Melanocyte of skin (primary cell): ENCODE data around the genes DNAJC2 and SLC26A5.

DNA sequence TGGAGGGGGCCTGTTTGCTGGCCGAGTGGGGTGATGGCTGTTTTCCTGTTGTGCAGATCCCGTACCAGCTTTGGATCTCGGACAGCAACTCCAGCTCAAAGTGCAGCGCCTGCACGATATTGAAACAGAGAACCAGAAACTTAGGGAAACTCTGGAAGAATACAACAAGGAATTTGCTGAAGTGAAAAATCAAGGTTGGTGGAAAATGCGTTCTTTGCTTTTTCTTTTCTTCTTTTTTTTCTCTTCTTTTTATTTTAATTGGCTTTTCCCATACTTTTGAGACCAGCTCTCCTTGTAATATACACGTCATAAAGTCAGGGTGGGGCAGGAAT, 189.4 kb upstream of the SH2B2 start:
- CAGE, long polyA plus RNA, 2 experiments, result no peak in any of the 2 experiments

GRCh38 chr7:102125107-102125863, 161.4 kb upstream of the SH2B2 start:
- CAGE, long polyA plus RNA, 2 experiments, result no peak in any of the 2 experiments

DNA sequence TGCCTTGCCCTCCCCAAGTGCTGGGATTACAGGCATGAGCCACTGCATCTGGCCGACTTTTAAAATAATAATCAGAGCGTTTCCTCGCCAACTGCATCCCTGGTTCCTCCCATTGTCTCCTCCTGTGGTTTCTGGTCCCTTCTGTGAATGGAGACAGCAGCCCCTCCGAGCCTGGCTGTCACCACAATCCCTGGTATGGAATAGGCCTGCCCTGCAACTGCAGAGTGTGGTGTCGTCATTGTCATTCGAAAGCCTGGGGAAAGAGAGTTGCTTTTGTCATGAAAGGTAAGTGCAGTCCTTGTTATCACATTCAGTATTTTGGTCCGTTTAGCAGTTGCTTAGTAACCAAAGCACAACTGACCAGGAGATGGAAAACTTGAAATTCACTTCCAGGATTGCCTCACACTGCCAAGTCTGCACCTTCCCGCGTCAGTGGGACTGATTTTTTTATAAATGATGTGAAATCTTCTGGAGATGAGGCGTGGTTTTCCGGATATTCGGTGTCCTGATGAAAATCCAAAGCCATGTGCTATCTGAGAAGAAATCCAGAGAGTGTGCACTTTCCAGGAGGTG, 133.9 kb upstream of the SH2B2 start:
- CAGE, long polyA plus RNA, 2 experiments, result no peak in any of the 2 experiments

- CAGE, long polyA plus RNA, 2 experiments, result no peak in any of the 2 experiments
Observed at GRCh38 chr7:102396505-102397357, 568 bp downstream of the PRKRIP1 start.

- CAGE, long polyA plus RNA, 2 experiments, result no peak in any of the 2 experiments
Observed at GRCh38 chr7:102427011-102427517, 6.3 kb upstream of the ORAI2 start.

DNA sequence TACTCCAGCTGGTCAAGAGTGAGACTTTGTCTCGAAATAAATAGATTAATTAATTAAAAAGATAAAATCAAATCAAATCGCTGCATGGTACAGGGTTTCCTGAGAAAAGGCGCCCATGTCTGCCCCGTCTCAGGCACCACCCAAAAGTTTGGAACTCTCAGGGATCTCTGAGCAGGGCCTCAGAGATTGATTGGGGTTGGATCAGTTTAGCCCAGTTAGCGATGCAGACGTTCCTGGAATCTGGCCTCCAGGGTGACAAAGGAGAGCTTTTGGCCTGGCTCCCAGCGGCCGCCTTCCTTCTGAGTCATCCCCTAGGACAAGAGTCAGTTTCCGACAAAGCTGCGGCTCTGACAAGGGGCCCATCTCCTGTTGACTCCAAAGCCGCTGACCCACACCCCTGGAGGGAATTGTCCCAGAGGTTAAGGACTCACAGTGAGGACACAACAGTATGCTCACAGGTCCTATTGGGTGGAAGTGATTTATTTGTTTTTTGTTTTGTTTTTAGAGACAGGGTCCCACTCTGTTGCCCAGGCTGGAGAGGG, 6.7 kb downstream of the ORAI2 start:
- CAGE, long polyA plus RNA, 2 experiments, result no peak in any of the 2 experiments

- CAGE, long polyA plus RNA, 2 experiments, result no peak in any of the 2 experiments
Observed at GRCh38 chr7:102872309-102872811, 40.4 kb upstream of the LRRC17 start.

GRCh38 chr7:102883073-102883513, 29.7 kb upstream of the LRRC17 start:
- CAGE, long polyA plus RNA, 2 experiments, result no peak in any of the 2 experiments

DNA sequence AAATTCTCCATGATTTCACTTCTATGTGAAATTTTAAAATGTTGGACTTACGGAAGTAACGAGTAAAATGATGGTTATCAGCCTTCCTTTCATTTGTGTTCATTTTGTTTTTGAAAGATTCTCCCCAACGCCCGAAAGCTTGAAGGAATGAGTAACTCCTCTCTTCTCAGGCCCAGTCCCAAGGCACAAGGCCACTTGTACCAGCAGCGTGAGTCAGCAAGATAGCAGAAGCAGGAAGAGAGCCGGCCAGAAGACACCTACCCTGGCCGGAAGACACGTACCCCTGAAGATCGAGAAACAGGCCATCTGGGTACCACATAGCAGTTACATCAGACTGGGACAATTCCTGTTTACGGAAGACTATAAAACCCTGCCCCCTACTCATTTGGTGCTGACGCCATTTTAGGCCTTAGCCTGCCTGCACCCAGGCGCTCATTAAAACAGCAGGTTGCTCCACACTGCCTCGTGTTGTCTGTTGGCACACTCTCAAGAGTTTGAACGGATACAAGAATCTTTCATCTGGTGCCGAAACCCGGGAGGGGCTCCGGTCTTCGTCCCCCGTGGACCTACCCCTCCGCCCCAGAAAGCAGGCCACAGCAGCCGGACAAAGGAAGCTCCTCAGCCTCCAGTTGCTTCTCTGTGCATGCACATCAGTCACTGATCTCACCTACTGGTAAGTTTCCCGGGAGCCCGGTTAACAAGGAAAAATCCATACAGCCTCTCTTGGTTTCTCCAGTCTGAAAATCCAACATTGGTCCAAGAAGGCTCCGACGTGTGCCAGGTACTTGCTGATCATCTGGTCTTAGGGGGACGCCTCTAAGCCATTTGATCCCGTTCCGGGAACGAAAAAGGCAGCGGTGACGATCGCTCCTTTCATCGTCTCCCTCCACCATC, 60.5 kb downstream of the LRRC17 start:
- CAGE, long polyA plus RNA, 2 experiments, result no peak in any of the 2 experiments

DNA sequence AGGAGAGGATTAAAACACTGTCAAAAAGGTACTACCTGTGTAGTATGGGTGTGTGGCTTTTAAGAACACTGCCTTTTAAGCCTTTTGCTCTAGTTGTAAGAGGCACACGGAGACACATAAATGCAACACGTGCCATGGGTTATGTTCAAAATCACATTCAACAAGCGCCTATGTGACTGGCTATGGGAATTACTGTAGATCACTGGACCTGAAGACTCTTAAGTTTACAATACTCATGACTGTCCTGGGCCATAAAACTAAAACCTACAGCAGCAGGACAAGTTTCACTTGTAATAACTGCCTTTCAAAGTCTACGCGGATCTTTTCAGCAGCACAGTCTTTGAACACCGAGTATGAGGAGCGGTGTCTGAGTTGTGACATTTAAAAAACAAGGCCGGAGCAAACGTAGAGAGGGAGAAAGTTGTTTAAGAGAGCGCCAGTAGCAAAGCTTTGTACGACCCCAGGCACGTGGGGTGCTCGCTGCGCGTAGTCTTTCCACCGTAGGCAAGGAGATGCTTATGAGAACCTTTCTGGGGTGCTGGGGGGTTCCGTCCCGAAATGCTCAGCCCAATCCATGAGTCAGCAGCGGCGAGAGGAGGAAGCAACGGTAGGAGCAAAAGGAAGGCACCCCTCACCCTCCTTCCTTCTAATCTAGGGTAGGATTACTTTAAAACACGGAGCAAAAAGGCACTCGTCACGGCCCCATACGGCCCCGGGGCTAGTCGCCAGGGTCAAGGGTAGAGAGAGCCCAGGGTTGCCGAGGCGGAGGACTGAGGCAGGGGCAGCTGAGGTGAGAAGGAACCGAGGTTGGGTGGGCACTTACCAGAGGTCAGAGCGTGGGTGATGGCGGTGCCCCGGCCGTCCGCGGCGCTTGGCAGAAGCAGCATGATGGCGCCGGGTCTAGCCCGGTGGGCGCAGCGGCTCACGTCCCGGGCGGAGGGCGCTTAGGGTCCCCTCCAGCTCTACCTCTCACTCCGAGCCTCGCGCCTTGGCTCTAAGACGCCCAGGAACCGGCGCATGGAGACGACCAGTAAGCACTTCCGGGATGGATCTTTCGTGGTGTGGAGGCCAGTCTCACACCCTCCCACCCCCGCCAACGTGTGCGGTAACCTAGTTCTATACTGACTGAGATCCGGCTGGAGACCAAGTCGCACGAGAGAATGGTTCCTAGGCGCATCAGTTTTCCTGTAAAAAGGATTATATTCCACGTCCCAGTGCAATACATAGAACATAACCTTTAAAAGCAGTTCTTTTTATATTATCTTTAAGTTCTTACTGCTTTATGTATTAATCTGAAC, at the start of gene DNAJC2:
DNAJC2 (minus strand) TSS at position 1,032 of the 1,298 bp plus-strand sequence.
- CAGE, long polyA plus RNA, 2 experiments, result no peak in any of the 2 experiments

- CAGE, long polyA plus RNA, 2 experiments, result no peak in any of the 2 experiments
Observed at GRCh38 chr7:103446054-103446716, at the start of gene SLC26A5. Gene SLC26A5 (minus strand): TSS chr7:103446207.

DNA sequence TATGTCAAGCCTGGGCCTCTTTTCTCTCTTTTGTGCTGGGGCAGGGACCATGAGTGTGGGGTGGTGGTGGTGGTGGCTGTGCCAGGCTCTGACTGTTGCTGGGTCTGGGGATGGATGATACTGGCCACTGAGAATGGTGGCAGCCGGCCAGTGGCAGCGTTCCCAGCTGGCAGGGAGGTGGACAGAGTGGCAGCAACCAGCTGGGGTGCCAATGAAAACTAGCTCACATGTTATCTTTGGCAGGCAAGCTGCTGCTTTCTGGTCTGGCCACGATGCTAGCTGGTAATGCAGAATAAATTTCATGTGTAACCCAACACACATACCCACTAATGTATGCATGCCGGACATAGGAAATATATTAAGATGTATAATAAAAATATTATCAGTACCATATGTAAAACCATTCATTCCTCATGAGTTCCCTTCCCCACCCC, 95.0 kb upstream of the SLC26A5 start:
- CAGE, long polyA plus RNA, 2 experiments, result no peak in any of the 2 experiments

- CAGE, long polyA plus RNA, 2 experiments, result no peak in any of the 2 experiments
Observed at GRCh38 chr7:103660387-103660704, 214.3 kb upstream of the SLC26A5 start.

DNA sequence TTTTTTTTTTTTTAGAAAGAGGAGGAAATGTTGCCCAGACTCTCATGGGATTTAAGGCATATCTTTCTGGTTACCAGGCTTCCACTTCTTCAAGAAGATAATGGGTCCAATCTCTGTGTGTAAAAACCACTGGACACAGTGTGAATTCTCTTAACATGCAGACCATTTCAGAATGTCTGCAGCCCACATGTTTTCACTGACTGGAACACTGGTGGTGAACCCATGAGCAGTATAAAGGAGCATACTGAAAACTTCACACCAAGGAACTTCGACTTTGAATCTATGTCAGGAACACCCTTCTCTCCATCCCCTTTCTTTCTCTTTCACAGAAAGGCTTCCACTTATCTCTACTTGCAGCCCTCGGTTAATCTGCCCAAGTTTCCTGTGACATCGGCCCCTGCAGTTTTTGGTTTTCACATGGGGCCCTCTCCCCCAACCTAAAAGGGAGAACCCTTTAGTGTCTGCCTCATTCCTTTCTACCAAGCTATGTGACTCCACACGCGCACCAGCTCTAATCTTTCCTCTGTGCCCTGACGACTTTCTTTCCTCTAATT, 70.2 kb downstream of the RELN start:
- CAGE, long polyA plus RNA, 2 experiments, result no peak in any of the 2 experiments

DNA sequence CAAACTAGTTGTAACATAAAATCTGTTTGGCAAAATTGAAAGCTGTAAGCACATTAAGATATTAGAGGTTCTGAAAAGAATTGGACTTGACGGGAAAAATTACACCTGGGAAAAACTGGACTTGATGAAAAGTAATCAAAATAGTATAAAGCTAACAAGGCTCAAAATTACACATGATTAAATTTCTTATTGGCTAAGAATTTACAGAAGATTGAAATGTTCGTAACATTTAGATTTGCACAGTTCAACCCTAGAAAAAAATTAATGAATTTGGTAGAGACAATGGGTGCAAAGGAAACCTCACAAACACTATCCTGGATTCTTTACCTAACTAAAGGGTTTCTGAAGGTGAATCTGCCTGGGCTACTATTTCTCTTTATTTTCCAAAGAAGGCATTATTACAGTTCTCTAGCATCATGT, 47.0 kb downstream of the LHFPL3 start:
- CAGE, long polyA plus RNA, 2 experiments, result no peak in any of the 2 experiments

DNA sequence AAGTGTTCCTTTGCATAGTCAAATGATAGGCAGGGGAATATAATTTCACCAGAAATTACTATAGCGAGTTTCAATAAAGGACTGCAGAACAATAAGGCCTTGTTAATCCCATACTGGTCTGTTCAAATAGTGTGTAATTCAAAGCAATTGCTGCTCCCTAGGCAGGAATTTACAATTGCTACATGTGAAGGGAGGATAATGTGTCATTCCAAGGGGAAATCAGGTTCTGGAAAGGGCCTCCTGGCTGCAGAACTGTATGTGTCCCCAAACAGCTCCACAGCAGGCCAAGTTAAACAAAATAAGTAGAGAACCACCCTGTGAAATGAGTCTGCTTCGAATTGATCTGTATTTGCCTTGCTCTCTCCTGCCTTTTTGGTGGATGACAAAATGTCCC, 42.4 kb upstream of the KMT2E start:
- CAGE, long polyA plus RNA, 2 experiments, result no peak in any of the 2 experiments

DNA sequence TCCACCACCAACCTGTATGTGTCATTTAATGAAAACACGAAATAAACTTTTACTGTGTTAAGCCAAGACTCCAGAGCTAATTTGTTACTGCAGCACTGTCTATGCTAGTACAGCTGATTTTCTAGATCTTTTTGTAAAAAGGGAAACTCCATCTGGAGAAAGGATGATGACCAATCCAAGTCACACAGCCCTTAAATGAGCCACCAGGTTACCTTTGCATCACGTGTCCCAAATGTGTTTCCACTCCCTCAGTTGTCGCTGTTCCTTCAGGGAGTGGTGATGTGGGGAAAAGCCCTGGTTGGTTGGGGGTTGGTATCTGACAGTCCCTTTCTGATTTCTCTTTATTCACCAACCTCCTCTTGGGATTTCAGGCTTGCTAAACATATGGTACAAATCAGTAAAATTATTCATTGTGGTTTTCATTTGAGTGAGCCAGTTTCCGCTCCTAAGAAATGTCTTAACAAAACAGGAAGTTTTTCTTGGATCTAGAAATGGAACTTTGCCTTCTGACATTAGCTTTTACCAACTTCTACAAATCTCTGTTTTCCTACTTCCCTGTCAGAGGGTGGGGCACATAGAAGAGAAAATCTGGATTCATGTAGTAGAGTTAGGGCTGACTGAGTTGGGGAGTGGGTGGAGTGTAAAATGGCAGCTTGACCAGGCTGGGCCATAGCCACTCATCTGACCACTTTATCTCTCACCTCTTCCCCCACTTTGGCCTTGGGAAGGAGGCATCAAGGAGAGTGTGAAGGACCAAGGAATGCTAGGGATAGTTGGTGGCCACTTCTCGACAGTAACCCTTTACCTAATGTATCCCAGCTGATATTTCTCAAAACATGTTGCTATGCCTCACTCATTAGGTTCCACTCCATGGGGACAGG, 40.0 kb upstream of the KMT2E start:
- CAGE, long polyA plus RNA, 2 experiments, result no peak in any of the 2 experiments

DNA sequence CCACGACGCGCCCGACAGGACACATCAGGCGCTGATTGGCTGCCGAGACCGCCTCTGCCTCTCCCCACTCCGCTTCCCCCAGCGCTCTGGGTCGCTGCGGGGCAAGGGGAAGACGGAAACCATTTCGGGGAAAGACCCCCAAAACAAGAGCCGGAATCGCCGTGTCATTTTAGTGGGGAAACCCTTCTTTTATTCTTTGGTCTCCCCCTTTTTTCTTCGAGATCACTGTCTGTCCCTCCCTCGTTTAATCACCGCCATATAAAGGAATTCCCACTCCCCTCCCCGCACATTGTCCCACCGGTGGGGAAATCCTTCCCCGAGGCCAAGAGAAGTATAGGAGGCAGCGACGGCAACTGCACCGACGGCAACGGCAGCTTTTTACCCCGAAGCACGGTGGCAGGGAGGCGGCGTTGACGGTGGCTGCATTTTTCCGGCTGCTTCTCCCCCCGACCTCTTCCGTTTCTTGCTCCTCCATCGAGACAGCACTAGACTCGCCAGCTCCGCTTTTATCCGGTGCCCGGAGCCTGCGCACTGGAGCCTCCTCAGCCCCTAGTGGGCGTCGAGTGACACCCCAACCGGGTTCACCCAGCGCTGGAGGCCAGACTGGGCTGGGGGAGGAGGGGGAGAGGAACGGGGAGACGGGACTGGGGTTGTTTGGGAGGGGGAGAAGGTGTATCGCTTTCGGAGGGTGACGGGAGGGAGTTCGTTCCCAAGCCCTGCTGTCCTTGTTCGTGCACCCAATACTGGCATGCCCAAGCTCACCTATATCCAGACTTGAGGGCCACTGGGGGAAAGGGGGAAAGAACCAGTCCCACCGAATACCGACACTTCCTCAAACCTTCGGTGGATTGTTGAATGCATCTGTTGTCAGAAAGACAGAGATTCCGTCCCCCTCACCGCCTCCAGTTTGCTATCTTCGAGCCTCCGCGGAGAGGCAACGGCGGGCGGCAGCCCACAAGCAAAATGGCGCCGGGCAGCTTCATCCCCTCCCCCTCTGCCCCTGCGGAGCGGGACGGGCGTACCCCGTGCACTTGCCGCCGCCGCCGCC, 562 bp upstream of the KMT2E start:
- CAGE, long polyA plus RNA, 2 experiments, result no peak in any of the 2 experiments

- CAGE, long polyA plus RNA, 2 experiments, result no peak in any of the 2 experiments
Observed at GRCh38 chr7:105014693-105016018, 1.2 kb downstream of the KMT2E start.

DNA sequence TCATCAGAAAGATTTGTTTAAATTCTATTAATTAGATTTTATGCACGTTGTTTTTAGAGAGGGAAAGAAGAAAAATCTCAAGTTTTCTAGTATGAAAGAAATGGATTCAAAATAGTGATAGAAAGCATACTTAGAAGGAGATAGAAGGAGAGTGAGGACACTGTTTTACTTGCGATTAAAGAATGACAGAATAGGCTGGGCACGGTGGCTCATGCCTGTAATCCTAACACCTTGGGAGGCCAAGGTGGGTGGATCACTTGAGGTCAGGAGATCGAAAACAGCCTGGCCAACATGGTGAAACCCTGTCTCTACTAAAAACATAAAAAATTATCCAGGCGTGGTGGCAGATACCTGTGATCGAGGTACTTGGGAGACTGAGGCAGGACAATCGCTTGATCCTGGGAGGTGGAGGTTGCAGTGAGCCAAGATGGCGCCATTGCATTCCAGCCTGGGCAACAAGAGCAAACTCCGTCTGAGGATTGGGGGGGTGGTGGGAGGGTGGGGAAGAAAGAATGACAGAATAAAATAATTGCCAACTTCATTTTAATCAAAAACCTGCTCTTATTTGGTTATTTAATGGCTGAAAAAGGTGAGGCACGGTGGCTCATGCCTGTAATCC, 17.0 kb downstream of the KMT2E start:
- CAGE, long polyA plus RNA, 2 experiments, result no peak in any of the 2 experiments